Measurements from ENCODE around the genes TEX36 and PTPRE.

DNA sequence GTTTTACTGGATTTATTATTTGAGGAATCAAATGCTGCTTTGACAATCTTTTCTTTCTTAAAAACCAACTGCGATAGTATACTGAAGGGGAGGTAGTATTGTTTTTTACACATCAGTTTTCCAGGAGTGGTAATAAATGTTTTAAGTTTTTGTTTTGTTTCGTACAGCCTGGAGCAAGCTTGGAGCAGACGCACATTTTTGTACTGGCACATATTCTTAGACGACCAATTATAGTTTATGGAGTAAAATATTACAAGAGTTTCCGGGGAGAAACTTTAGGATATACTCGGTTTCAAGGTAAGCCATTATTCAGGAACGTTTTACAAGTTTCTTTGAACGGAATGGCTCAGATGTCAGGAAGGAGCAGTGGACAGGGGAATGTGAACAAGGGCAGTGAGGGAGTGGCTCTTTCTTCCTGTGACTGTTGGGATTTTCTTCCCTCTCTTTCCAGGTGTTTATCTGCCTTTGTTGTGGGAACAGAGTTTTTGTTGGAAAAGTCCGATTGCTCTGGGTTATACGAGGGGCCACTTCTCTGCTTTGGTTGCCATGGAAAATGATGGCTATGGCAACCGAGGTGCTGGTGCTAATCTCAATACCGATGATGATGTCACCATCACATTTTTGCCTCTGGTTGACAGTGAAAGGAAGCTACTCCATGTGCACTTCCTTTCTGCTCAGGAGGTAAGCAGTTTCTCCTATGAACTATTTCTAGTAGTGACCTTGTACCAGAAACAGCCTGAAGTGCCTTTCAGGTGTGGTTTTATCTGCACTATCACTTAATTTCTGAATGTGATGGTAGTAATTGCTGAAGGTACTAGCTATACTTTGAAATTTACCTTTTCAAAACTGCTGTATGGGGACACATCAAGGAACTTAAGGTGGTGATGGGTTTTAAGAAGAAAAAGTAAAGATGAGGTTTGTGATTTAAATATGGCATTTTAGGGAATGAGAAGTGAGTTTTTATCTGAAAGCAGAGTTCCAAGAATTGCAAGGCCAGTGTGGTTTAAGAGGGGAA, 41.4 kb downstream of the ZRANB1 start:
- RRBS, 2 experiments: no CpG with 5 or more reads among the region's 12 CpGs

DNA sequence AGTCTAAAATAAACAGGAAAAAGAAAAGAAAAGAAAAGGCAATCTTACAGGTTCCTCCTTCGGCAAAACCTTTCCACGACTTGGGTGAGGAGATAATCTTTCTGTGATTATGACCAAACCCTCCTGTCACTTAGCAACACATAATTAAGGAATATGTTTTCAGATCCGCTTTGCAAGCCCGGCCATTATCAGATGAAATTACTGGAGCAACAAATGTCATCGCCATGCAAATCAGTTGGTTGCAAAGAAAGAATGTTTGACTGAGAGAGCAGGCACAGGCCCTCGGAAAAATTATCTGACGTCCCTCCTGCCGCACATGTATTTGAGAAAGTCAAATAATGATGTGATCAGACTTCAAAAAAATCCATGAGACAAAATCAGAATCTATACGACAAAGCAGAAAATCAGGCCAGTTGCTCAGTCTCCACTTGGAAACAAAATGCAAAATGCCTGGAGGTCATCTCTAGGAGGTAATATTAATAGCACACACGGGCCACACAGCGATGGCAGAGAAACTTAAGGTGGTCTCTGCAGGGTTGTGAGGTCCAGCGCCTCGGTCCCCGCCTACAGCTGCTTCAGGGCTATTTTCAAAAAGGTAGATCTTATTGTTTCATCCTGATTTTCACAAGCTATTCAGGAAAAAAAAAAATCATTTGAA, 3.2 kb downstream of the CTBP2 start:
- RRBS, 2 experiments: no CpG with 5 or more reads among the region's 14 CpGs

DNA sequence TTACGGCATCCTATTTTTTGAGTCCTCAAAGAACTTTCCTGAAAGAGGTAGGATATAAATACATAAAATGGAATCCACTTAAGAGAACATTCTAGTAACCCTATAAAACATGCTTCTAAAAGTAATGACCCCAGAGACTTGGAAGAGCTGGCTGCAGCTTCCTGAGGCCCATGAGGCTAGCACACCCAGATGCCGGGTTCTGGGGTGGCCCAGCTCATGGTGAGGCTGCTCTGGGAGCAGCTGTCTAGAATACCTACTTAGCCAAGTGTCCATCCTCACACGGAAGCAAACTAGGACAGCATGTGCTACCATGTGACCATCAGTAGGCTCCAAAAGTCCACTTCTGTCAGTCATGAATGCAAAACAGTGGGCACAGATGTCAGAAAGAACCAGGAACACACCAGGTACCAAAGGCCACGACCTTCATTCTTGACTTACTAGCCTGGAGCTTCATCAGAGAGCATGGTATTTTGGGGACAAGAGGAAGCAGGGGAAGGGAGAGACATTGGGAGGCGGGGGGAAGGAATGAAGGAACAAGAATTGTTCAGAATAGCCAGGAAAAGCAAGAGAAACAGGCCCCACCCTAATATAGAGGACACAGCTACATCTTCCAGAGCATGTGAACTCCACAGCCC, 100.2 kb upstream of the CTBP2 start:
- RRBS, 2 experiments: no CpG with 5 or more reads among the region's 5 CpGs

DNA sequence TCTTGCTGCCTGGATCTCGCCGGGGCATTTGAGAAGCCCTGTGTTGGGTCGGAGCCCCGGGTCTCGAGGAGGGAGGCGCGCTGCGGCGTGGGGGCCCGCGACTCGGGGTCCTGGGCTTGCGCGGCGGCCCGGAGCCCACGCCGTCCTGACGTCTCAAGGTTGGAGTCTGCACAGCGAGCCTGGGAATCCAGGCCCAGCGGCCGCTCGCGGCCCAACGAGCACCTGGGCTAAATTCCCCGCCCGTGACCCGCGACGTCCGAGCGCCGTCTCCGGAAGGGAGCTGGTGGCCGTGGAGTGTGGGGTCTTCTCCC, 133.8 kb upstream of the CTBP2 start:
- RRBS, 2 experiments: 1 to 5% methylated on average over 15 of the region's 35 CpGs

DNA sequence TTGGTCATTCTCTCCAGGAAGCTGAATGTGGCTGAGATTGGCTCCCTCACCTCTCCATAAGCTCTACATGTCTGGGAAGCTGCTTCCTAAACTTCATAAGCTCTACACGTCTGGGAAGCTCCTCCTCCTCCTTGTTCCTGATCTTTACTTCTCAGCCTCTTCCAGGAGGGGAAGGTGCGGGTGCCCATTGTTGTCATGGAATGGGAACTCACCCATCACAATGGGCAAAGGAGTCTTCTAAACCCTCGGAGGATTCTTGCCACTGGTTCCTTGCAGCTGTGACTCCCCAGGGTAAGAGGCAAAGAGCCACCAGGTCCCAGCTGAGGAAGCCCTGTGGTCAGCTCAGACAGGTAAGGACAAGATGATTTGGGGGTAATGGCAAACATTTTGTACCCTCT, at the start of gene TEX36:
Gene TEX36, minus strand, starts transcription at position 182 of the 398 bp plus-strand sequence.
- RRBS, 2 experiments: no CpG with 5 or more reads among the region's 3 CpGs

DNA sequence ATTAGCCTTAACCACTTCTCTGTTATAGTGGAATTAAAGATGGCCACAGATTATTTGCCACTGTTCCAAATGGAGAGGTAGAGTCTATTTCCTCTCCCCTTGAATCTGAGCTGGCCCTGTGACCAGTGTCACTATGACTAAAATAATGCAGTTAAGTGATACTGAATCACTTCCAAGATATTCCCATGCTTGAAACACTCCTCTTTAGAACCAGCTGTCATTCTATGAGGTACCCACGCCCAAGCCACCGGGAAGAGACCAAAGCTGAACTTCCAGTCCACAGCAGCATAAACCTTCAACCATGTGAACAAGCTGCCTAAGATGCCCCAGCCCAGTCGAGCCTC, 2.1 kb upstream of the DHX32 start:
- RRBS, 2 experiments: no CpG with 5 or more reads among the region's 3 CpGs

DNA sequence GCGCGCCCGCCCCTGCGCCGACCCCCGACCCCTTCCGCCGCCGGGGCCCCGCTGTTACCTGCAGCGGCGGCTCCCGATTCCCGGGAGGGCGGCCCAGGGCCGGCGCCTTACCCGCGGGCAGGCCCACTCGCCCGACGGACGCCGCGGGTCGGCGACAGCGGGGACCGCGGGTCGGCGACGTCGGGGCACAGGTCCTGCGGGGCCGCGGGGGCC, 298 bp upstream of the FANK1 start:
- RRBS, 2 experiments: 47 to 49% methylated on average over 14 to 21 of the region's 37 CpGs

DNA sequence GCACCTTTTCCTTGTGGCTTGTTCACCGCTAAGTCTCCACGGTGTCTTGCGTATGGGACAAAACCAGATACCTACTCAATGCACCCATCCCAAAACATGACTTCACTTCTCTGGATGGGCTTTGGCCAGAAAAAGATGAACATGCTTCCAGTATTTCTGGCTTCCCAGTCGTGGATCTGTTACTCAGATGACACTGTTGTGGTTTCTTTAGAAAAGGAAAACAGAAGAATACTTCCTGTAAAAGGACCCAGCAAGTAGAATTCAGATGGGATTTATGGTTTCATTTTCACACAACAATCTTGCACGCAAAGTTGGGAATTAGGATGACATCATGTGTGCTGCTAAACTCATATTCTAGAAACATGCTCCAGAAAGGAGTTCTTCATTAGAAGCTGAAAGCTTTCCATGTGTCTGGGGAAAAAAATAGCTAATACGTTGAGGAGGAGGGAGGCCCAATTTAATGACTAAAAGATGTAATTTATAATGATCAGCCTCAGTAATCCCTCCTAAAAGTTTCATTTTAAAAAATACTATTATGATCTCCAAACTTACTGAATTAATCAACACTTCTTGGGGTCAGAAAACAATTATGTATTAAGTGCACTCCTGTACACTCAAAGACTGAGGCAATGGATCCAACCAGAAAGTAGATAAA, 216.6 kb downstream of the ADAM12 start:
- RRBS, 2 experiments: no CpG with 5 or more reads among the region's 6 CpGs

- RRBS, 2 experiments: no CpG with 5 or more reads among the region's 3 CpGs
Observed at GRCh38 chr10:126272502-126273013, 115.7 kb downstream of the ADAM12 start.

DNA sequence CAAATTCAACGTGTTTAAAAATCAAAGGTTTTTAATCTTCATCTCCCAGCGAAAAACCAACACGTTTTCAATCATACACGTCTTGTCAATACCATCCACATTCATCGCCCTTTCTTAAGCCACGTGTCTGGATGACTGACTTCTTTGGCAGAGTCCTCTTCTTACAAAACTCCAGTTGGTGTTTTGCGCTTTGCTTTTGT, 49.1 kb downstream of the ADAM12 start:
- RRBS, 2 experiments: no CpG with 5 or more reads among the region's 7 CpGs

DNA sequence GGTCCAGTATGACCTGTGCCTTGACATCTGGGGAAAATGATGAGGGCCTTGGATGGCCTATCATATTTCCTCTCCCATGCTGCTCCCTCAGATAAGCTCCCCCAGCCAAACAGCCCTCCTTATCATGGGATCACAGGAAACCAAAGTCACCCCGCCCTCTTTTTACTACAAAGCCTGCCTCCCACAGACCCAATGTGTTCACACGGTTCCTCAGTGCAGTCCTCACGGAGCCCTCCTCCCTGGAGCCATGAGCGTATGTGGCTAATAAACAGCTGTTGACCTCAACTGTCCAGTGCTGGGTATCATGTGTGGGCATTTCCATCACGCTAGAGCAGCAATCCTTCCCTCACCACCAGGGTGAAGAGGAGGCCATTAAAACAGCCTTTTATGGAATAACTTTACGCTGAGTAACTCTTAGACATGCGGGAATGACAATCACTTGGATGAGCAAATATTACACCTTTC, 31.9 kb downstream of the C10orf90 start:
- RRBS, 2 experiments: no CpG with 5 or more reads among the region's 7 CpGs

DNA sequence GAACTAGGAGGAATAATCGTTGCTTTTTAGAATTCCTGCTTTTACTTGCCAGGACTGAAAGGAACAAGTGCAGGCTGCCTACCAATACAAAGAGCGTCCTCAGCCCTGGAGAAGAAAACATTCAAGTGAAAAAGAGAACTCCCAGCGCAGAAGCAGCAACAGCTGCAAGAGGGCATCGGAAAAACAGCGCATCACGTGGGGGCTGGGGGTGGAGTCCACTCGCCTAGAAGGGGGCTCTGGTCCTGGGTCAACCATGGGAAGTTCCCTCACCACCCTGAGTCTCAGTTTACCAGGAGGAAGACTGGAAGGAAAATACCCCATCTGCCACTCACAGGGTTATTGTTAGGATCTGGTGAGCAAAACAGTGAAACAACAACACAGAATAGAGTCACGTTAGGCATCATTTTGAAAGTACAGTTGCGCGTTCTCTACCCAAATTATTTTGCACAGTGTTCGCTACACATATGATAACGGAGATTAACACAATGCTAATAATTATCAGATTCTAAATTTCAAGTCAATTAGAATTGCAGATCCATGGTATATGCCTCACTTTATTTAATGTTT, 512 bp upstream of the C10orf90 start:
- RRBS, 2 experiments: no CpG with 5 or more reads among the region's 12 CpGs

- RRBS, 2 experiments: no CpG with 5 or more reads among the region's 5 CpGs
Observed at GRCh38 chr10:126921842-126922500, 16.7 kb downstream of the DOCK1 start.

- RRBS, 2 experiments: no CpG with 5 or more reads among the region's 2 CpGs
Observed at GRCh38 chr10:127534309-127534546, 14.9 kb upstream of the NPS start.

GRCh38 chr10:127734562-127735264, 2.3 kb upstream of the FOXI2 start:
- RRBS, 2 experiments: no CpG with 5 or more reads among the region's 15 CpGs

DNA sequence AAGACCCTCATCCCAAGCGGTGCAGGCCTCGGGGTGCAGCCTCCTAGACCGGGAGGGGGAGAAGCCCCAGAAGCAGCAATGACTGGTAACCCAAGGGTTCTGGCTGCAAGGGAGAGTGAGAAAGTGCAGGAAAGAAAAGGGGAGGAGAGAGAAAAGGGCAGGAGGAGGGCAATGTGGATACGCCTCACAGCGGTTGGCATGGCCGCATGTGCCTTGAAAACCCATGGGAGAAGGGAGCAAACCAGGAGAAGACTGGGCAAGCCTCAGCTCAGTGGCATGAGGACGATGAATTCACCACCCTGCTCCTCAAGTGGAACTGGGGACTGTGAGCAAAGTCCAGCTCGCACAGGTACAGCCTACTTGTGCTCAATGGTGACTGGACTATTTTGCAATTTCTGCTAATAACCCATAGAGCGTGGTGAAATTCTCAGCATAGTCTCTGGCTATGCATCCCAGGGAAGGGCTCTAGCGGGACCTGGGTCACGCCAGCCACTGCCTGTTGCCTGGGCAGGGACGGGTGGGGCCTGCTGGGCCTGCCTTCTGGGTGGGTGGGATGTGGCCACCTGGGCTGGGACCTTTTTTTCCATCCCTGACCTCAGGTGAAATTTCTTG, 6.2 kb downstream of the CLRN3 start:
- RRBS, 2 experiments: no CpG with 5 or more reads among the region's 12 CpGs

DNA sequence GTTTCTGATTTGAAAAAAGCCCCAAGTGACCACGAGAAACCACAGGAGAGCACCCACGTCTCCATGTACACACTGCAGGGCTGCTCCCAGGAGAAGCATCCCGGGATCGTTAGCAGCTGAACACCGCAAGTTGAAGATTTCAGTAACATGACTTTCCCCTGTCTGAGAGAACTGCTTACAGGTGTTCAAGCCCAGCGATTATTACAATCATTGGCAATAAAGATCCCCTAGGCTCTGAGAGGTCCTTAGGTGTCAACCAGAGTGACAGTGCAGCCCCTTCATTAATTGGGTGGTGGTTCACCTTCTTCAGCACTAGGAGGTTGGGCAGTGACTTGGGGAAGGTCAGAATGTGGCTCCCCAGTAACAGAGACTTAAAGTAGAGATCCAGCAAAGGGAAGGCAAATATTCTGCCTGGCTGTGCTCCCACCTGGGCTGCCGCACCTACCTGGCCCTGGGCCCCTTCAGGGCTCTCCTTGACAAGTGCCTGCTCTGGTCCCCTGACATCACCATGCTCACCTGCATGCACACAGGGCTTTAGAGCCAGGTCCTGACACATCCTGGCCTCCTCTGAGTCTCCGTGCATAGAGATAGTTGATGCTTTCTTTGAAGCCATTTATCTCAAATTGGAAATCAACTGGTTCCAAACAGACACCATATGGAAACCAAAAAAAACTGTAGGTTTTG, 1.9 kb downstream of the CLRN3 start:
- RRBS, 2 experiments: no CpG with 5 or more reads among the region's 8 CpGs

DNA sequence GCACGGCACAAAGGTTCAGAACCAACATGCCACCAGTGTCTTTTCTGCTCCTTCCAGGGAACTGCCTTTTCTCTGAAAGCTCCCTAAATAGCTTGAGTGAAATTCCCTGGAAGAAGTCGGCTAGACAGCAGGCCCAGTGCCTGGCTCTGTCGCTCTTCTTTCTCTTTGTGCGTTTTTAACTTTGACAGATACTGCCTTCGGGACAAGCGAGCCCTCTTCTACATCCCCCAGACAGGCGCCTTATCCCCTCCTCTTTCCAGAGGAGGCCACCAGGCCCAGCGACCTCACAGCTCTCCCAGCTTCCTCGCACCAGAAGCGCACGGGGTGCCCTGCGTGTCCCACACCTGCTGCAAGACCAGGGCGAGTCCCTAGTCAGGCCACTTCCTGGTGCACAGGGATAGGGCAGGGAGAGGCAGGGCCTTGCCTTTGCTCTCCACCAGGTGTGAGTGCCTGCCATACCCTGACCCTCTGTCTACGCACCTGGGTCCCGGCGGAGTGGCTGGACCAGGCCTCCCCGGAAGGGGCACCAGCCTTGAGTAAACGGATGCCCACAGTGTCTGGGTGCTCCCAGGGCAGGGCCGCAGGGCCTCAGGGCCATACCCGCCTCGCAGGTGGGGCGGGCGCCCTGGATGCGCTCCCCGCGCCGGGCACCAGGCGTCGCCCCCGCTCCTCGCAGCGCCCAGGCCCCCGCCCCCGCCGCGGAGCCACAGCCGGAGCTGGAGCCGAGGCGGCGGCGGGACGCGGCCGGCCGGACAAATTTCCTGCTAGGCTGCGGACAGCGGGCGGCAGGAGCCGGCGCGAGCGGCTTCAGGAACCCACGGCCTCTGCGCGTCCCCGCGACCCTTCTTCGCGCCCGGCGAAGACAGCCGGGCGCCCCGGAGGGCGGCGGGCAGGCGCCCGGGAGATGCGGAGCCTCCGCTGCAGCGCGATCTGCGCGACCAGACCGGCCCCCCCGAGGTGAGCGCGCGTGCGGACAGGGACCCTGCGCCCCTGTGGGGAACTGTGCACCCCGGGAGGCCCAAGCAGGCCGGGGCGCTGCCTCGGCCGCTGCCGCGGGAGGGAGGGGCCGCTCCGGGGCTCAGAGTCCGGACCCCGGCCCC, at the start of gene PTPRE:
Gene PTPRE, plus strand, starts transcription at position 751 of the 1,100 bp plus-strand sequence.
- RRBS, 2 experiments: 1 to 5% methylated on average over 51 to 58 of the region's 92 CpGs

DNA sequence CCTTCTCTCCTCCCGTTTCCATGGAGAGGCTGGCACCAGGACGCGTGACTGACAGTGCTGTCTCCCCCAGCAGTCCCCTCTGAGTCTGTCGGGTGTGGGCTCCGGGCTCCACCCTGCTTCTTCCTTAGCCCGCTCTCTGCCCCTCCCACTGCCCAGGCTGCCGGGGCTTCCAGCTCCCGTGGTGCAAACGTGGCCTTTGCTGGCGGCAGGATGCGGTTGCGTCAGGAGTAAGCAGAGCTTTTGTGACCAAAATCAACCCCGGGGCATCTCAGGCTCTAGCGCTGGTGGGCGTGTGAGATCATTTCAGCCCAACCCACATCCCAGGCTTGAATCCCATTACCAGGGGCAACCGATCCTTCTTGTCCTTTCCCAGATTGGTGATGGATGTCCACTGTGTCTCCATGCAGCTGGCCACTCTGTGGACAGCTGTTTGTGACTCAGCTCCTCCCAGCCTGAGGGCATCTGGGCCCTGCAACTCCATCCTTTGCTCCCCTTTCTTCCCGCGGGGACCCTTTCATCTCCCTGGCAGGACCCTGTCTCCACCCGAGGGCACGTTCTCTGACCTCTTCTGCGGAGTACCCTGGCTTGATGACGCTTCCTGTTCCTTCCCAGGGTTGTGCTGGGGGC, 28.3 kb downstream of the PTPRE start:
- RRBS, 2 experiments: 39 to 41% methylated on average over 6 of the region's 22 CpGs

DNA sequence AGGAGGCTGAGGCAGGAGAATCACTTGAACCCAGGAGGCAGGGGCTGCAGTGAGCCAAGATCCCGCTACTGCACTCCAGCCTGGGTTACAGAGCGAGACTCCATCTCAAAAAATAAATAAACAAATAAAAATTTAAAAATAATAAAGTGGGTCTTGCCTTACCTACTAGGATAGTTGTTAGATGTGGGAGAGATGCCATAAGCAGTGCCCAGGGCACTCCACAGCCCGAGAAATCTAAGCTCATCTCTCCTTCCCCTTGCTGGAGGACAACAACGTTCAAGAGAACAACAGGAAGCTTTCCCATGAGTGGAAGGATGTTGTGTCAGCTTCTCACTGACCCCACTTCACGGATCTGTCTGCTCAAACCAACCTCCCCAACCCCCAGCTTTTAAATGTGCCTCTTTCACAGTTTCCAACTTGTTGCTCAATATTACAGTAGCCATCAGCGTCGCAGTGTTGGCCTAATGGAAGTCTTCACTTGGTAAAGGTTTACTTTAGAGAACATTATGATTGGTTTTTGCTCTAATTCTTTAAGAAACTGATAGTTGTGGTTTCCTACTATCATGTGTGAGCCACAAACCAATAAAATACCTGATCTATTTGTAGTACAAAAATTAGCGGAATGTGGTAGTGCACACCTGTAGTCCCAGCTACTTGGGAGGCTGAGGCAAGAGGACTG, 72.2 kb downstream of the PTPRE start:
- RRBS, 2 experiments: no CpG with 5 or more reads among the region's 8 CpGs